ENCODE data around the gene EMP2.

DNA sequence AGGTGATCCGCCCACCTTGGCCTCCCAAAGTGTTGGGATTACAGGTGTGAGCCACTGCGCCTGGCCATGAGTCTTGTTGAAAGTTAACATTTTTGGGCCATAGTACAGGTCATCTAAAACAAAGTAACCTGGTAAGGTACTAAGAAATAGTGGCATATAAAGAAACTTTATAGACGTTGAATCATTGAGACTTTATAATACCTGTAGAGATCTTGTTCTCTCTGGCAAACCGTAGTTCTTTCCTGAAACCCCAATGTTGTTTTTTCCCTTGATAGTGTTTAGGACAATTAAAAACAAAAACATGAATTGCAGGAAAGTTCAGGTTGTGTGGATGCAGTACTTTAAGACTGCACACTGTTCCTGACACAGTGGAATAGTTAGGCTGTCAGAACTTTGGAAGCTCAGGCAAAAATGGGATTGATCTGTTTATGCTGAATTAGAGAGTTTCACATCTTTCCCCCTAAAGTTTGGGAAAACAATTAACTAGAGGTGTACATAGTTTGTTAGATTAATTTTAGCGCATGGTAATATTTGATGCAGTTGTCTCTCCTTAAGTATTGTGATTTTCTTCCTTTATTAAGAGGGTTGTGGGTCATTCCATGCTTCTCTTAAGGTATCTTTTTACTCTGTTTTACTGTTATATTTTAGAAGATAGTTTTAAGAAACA, 13.0 kb downstream of the HAPSTR1 start:
- PRO-cap = no peak
- RAMPAGE, long total RNA, 4 experiments = no peak in any of the 4 experiments

GRCh38 chr16:9123302-9124485, 32.2 kb downstream of the HAPSTR1 start:
- PRO-cap = no peak
- RAMPAGE, long total RNA, 4 experiments = no peak in any of the 4 experiments

- PRO-cap = no peak
- RAMPAGE, long total RNA, 4 experiments = no peak in any of the 4 experiments
These were observed 34.0 kb downstream of the HAPSTR1 start for GRCh38 chr16:9125259-9125928.

DNA sequence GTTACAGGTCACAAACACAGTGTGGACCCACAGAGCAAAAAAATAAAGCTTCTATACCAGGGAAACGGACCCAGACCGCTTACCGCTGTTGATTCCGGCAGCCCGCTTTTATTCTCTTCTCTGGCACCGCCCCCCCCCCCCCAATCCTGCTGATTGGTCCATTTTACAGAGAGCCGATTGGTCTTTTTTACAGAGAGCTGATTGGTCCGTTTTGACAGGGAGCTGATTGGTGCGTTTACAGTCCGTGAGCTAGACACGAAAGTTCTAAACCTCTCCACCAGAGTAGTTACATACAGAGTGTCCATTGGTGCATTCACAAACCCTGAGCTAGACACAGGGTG, 92.2 kb downstream of the HAPSTR1 start:
- PRO-cap = no peak
- RAMPAGE, long total RNA, 4 experiments = no peak in any of the 4 experiments

DNA sequence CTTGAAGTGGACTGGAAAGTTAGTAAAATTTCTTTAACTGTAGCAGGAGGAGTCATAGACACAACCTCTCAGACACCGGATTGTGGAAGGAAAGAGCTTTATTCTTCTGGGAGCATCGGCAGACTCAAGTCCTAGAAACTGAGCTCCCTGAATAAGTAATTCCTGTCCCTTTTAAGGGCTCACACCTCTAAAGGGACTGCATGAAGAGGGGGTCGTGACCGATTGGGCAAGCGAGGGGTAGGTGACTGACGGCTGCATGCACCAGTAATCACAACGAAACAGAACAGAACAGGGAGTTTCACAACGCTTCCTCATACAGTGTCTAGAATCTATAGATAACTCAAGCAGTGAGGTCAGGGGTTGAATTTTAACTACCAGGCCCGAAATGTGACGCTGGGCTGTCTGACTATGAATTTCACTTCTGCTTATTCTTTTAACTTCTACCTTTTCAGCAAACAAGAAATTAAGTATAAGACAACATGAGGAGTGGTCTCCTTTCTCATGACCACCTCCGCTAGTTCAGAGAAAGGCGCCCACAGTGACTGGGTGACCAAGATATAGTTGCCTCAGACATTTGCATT, 88.5 kb upstream of the ATF7IP2 start:
- PRO-cap = no peak
- RAMPAGE, long total RNA, 4 experiments = no peak in any of the 4 experiments

- PRO-cap = no peak
- RAMPAGE, long total RNA, 4 experiments = no peak in any of the 4 experiments
These were observed 1.1 kb downstream of the ATF7IP2 start for GRCh38 chr16:10386694-10387692.

- PRO-cap = no peak
- RAMPAGE, long total RNA, 4 experiments = no peak in any of the 4 experiments
These were observed 1.7 kb downstream of the EMP2 start for GRCh38 chr16:10578328-10579394.

GRCh38 chr16:10580441-10581200, at the start of gene EMP2:
TSS of gene EMP2 (minus strand) at chr16:10580598.
- PRO-cap = bidirectional peak, plus-strand start at chr16:10580752, minus-strand start at chr16:10580624; bidirectional peak, plus-strand start at chr16:10580858, minus-strand start at chr16:10580821
- RAMPAGE, long total RNA, 4 experiments = start-site peak on the minus strand in 3 of 4 experiments, at chr16:10580580-10580857 at its widest, 45 to 370 reads per replicate

GRCh38 chr16:10750981-10751428, 7.4 kb downstream of the NUBP1 start:
- PRO-cap = no peak
- RAMPAGE, long total RNA, 4 experiments = no peak in any of the 4 experiments

- PRO-cap = bidirectional peak, plus-strand start at chr16:10828153, minus-strand start at chr16:10828139
- RAMPAGE, long total RNA, 4 experiments = no peak in any of the 4 experiments
These were observed 9.5 kb upstream of the TVP23A start for GRCh38 chr16:10827959-10828541.

- PRO-cap = bidirectional peak, plus-strand start at chr16:10829305, minus-strand start at chr16:10828923
- RAMPAGE, long total RNA, 4 experiments = no peak in any of the 4 experiments
These were observed 10.3 kb upstream of the TVP23A start for GRCh38 chr16:10828756-10829514.

DNA sequence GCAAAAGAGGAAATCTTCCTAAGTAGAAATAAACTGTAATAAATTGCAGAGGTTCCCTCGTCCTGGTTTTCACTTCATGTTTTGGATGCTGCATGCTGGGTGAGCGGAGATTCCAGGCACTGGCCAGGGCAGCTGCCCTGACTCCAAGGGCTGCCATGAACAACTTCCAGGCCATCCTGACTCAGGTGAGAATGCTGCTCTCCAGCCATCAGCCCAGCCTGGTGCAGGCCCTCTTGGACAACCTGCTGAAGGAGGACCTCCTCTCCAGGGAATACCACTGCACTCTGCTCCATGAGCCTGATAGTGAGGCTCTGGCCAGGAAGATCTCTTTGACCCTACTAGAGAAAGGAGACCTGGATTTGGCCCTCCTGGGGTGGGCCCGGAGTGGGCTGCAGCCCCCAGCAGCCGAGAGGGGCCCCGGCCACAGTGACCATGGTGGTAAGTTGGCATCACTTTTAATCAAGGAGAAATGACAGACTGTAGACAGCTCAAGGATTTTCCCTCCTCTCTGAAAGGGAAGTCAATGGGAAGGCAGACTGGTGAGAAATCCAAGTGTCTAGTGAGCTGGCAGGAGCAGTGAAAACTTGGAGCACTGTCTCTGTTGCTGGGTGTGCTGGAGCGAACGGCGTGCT, 10.8 kb upstream of the CIITA start:
- PRO-cap = no peak
- RAMPAGE, long total RNA, 4 experiments = start-site peak on the plus strand in 1 of 4 experiments, centred at position 188 of the sequence, 9 reads per replicate

DNA sequence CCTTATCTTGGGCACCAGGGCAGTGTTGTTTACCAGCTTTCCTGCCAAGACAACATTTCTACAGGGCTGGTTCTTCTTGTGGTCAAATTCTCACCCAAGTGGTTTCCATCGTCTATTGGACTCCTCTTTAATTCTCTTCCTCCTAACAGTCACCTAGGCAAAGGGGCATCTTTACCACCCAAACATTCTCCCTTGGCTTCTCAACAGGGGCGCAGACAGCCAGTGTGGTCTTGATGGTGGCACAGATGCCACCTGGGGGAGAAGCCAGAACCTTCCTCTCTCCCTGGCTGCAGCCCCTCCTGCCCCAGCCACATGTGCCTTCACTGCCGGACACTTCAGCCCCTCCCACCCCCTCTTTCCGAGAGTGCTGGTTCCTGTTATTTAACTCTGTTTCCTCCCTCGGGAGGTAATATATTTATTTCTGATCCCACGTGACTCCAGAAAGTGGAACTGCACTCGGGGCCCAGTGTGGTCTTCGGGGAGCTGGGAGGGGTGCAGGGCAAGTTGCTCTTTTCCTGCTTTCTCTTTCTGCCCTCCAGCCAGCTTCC, 8.5 kb upstream of the CIITA start:
- PRO-cap = no peak
- RAMPAGE, long total RNA, 4 experiments = no peak in any of the 4 experiments

GRCh38 chr16:10871400-10872096, 5.5 kb upstream of the CIITA start:
- PRO-cap = no peak
- RAMPAGE, long total RNA, 4 experiments = no peak in any of the 4 experiments

DNA sequence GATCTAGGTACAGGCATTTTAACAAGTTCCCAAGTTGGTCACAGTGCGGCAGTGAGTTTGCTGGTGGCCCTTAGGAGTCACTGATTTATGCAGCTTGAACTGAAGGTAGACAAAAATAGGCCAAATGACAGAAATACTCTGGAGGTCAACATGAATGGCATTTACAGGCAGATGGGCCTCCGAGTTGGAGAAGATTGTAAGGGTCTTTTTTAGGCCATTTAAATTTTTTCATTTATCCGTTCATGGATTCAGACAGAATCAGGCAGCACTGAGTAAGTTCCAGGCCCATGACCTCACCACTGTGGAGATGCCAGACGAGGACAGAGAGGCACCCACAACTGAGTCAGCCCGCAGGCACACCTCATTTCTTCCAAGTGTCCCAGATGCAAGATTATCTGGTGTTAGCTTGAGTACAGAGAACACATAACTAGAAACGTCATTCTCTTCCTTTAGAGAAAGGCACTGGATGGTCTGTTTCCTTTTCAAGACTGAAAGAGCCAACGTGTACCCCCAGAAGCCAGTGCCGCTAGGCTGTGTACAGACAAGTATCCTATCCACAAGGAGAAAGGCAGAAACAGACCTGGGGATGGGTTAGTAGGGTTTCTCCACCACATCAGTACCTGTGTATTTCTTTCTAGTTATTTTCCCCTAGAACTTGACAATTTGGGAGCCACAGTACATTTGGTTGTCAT, 16.9 kb downstream of the CLEC16A start:
- PRO-cap = no peak
- RAMPAGE, long total RNA, 4 experiments = no peak in any of the 4 experiments

- PRO-cap = no peak
- RAMPAGE, long total RNA, 4 experiments = no peak in any of the 4 experiments
These were observed 60.5 kb downstream of the CLEC16A start for GRCh38 chr16:11004769-11005428.

- PRO-cap = no peak
- RAMPAGE, long total RNA, 4 experiments = no peak in any of the 4 experiments
These were observed 149.7 kb downstream of the CLEC16A start for GRCh38 chr16:11093917-11094670.

GRCh38 chr16:11135311-11136176, 120.5 kb downstream of the SOCS1 start:
- PRO-cap = no peak
- RAMPAGE, long total RNA, 4 experiments = no peak in any of the 4 experiments

- PRO-cap = unidirectional peak, minus-strand start at chr16:11225551
- RAMPAGE, long total RNA, 4 experiments = no peak in any of the 4 experiments
These were observed 30.9 kb downstream of the SOCS1 start for GRCh38 chr16:11224718-11225970.

DNA sequence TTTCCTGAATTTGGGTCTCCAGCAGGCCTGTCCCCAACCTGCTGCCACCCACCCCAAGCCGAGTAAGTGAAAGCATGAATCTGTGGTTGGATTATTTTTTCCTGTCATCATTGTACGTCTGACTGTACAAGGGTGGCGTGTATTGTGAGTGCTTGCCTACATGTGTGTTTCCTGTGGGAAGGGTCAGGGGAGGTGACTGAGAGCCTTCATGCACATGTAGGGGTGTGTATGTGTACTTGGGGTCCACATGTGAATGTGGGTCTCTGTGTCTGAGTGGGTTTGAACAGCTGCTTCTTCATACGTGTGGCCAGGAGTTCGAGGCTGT, 5.3 kb downstream of the TNP2 start:
- PRO-cap = no peak
- RAMPAGE, long total RNA, 4 experiments = no peak in any of the 4 experiments